ENCODE data around the genes ATG2A and ZNHIT2.

DNA sequence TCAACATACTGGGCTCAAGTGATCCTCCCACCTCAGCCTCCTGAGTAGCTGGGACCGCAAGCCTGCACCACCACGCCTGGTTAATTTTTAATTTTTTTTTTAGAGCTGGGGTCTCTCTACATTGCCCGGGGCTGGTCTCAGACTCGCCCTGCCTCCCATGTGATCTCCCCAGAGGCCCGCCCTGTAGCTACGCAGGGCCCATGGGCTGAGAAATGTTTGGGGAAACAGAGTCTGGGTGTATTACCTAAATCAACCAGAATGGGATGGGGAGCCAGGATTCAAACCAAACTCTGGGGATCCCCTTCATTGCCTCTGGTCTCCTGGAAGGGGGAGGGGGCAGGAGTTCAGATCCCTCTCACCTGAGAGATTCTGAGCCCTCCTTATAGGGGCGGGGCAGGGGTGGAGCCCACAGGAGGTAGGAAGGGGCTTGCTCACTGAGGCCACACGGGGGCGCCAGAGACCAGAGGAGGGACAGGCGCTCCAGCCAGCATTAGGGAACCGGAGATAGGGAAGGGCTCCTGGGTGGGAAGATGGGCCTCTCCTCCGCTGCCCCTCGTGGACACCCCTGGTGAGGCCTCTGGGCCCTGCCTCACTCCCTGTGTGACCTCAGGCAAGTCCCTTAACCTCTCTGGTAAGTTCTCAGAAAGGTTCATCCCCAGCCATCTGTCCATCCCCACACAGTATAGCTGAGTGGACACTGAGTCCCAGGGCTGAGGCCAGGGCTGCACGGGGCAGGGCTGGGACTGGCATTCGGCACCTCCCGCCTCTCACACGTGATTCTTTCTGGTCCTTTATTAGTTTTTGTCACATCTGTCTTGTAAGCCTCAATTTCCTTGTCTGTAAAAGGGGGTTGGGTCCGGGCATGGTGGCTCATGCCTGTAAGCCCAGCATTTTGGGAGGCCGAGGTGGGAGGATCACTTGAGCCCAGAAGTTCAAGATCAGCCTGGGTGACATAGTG is 2.7 kb upstream of the CDC42BPG start:
- PRO-cap: bidirectional peak, plus-strand start at position 501 of the sequence, minus-strand start at position 215 of the sequence
- RRBS: no CpG with 5 or more reads among the region's 19 CpGs

DNA sequence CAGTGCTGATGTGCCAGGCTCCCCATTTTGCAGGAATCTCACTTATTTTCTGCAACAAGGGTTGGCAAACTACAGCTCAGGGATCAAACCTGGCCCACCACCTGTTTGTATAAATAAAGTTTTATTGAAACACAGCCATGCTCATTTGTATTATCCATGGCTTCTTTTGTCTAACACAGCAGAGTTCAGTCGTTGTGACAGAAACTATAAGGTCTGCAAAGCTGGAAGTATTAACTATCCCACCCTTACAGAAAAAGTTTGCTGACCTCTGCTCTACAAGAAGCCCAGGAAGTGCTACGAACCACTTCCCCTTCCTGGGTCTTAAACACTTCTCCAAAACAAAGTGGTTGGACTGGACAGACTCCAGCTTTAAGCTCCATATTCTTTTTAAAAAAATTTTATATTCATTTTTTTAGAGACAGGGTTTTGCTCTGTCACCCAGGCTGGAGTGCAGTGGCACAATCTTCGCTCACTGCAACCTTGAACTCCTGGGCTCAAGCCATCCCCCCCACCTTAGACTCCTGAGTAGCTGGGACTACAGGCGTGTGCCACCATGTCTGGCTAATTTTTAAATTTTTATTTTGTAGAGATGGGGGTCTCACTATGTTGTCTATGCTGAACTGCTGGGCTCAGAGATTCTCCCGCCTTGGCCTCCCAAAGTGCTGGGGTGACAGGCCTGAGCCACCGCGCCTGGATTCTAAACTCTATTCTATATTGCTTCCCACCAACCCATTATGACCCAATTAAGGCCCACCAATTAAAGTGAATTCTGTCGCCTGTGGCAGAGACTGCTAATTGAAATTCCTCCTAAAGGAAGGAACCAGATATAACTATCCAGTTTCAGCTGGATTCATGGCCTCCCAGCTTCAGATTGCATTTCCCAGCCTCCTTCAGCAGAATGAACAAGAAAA is 16.7 kb downstream of the EHD1 start:
- PRO-cap: no peak
- RRBS: no CpG with 5 or more reads among the region's 8 CpGs

- PRO-cap: no peak
- RRBS: 55% methylated on average over 3 of the region's 25 CpGs
These were observed 14.7 kb upstream of the EHD1 start for GRCh38 chr11:64892966-64893738.

- PRO-cap: no peak
- RRBS: no CpG with 5 or more reads among the region's 21 CpGs
These were observed 15.6 kb upstream of the EHD1 start for GRCh38 chr11:64893739-64894709.

GRCh38 chr11:64899913-64900669 is 16.9 kb downstream of the ATG2A start:
- PRO-cap: no peak
- RRBS: no CpG with 5 or more reads among the region's 19 CpGs

DNA sequence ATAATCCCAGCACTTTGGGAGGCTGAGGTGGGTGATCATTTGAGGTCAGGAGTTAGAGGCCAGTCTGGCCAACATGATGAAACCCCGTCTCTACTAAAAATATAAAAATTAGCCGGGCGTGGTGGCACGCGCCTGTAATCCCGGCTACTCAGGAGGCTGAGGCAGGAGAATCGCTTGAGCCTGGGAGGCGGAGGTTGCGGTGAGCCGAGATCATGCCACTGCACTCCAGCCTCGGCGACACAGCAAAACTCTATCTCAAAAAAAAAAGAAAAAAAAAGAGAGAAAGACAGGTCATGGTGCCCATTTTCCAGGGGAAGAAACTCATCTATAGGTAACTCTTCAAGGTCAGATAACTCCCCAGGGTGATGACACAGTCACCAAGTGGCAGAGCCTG is 8.7 kb downstream of the ATG2A start:
- PRO-cap: no peak
- RRBS: no CpG with 5 or more reads among the region's 12 CpGs

DNA sequence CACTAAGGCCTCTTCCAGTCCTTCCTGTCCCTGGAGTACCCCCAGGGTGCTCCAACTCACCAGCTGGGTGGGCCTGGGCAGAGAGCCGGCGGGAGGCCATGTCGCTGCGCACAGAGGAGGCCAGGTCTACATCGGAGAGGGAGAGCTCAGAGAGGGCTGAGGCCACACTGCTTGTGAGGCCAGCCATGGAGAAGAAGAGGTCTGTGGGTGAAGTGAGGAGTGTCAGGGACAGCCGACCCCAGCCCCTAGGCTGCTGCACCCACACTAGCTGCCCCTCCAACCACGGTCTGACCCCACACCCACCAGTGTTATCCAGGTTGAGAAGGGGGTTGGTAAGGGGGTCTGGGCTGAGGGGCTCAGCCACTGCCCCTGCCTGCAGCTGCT is 5.2 kb downstream of the ATG2A start:
- PRO-cap: no peak
- RRBS: no CpG with 5 or more reads among the region's 7 CpGs

GRCh38 chr11:64914262-64914774 is 2.7 kb downstream of the ATG2A start:
- PRO-cap: no peak
- RRBS: no CpG with 5 or more reads among the region's 16 CpGs

- PRO-cap: bidirectional peak, plus-strand start at chr11:64917573, minus-strand start at chr11:64917209
- RRBS: 2% methylated on average over 10 of the region's 58 CpGs
These were observed at the start of gene ATG2A for GRCh38 chr11:64916842-64917790. Gene ATG2A (minus strand): TSS chr11:64917209.

GRCh38 chr11:64970696-64970856 is 1.3 kb downstream of the MAJIN start:
- PRO-cap: no peak
- RRBS: no CpG with 5 or more reads among the region's 2 CpGs

DNA sequence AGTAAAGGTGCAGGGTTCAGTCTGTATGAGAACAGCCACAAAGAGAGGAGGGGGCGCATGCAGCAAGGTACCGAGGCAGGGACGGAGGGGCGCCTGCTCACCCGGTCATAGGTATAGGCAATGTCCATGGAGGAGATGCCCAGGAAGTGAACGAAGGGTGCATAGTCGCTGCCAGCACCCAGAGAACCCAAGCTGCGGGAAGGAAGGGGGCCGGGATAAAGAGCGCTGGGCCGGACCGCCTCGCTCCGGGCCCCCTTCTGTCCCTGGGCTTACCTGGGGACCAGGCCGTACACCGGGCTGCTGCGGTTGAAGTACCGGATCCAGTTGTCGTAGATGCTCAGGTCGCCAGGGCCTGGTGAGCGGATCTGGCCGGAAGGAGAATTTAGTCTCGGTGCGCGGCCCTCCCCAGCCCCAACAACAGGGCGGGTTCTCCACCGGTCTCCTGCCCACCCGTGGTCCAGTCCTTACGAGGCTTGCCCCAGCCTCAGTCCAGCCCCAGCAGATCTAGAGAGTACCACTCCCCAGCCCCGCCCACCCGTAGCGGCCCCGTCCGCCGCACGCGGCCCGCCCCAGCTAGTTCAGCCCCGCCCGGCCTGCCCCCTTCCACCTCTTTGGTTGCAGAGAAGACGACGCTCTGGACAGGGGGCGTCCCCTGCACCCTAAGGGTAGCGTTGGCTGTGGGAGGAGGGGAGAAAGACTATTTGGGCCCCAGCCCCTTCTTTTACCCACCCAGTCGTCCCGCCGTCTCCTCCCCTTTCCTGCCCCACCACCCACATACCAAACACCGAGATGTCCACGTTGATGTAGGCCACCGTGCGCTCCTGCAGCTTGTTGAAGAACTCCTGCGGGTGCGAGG is 6.6 kb downstream of the SAC3D1 start:
- PRO-cap: no peak
- RRBS: 84% methylated on average over 15 of the region's 53 CpGs

- PRO-cap: no peak
- RRBS: no CpG with 5 or more reads among the region's 18 CpGs
These were observed 2.5 kb downstream of the ZNHIT2 start for GRCh38 chr11:65114702-65115649.

GRCh38 chr11:65117274-65118218 is at the start of gene ZNHIT2:
Gene ZNHIT2 (minus strand): TSS chr11:65117701.
- PRO-cap: bidirectional peak, plus-strand start at chr11:65117728, minus-strand start at chr11:65117673
- RRBS: 1% methylated on average over 40 of the region's 89 CpGs

DNA sequence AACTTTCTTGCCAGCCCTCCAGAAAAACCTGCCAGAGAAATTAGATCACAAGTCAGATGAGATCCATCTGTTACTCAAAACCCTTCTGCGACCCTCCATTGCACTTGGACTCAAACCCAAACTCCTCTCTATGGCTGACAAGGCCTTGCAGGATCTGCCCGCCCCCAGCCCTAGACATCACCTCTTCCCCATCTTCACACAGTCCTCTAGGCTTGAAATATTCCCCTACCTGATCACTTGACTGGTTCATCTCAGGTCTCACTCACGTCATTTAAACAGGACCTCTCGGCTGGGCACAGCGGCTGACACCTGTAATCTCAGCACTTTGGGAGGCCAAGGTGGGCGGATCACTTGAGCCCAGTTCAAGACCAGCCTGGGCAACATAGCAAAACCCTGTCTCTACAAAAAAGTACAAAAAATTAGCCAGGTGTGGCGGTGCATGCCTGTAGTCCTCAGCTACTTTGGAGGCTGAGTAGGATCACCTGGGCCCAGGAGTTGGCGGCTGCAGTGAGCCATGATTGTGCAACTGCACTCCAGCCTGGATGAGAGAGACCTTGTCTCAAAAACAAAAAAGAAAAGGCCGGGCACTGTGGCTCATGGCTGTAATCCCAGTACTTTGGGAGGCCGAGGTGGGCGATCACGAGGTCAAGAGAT is 1.4 kb upstream of the ZNHIT2 start:
- PRO-cap: no peak
- RRBS: no CpG with 5 or more reads among the region's 12 CpGs

DNA sequence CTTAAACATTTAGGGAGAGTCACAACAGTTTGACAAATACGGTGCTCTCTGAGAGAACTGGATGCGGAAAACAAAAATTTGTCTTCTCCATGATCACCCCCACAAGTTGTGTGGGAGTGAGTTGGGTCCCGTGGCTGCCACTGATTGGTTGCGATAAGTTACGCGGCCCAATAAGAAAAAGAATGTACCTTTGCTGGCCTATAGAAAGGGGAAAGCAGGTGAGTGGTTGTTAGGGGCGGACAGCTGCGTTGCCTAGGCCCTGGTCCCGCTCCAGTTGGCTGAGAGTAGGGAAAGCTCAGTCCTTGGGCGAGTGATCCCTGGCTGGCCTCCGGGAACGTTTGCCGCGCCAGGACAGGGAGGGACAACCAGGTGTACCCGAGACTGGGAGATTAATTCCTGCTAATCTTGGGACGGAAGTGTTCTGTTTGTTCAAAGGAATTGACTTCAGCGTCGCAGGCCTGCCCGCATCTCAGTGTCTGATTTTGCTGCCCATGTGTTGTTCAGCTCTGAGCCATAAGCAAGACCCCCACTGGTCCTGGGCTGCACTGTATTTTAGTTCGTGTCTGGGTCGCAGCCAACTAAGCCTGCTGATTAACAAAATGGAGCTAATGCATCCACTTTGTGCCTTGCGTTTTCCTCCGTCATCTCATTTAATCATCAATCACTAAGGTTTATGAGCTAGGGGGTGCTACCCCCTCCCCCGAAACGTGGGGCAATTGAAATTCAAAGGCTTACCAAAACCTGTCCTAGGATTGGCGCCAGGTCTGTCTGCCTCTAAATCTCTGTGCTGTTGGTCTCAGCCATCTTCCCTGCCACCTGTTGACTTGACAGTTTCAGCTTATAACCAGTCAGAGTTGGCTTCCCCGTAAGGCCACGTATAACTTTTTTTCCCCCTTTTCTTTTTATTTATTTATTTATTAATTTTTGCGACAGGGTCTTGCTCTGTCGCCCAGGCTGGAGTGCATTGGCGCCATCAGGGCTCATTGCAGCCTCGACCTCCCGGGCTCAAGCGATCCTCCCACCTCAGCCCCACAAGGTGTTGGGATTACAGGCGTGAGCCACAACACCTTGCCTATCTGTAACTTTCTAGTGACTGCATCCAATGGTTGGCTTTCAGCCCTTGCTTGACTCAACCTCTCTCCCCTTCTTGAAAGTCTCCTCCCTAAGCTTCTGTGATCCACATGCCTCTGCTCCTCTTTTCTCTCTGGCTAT is 1.0 kb upstream of the SYVN1 start:
- PRO-cap: bidirectional peak, plus-strand start at position 298 of the sequence, minus-strand start at position 112 of the sequence
- RRBS: no CpG with 5 or more reads among the region's 35 CpGs

- PRO-cap: no peak
- RRBS: no CpG with 5 or more reads among the region's 3 CpGs
These were observed 17.2 kb upstream of the SYVN1 start for GRCh38 chr11:65151493-65151901.

DNA sequence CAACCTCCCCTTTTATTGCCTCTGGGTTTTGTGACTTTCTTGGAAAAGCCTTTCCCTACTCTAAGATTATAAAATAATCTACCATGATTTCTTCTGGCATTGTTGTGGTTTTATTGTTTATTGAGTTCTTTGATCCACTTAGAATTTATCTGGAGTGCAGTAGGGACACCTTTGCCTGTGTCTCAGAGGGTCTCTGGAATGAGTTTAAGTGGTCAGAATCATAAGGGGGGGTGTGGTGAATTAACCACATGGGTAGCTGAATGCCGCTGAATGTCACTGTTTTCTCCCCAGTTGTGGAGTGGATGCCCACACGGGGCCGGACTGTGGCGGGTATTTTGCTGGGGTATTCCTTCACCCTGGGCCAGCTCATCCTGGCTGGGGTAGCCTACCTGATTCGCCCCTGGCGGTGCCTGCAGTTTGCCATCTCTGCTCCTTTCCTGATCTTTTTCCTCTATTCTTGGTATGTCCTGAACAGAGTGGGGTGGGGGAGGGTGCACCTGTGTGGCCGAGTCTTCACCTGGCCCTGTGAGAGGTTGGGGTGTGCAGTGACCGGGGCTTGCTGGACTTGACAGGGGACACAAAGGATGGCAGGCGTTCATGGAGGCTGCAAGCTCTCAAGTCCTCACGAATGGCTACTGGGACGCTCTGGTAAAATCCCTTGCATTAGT is 39.1 kb downstream of the CAPN1 start:
- PRO-cap: no peak
- RRBS: no CpG with 5 or more reads among the region's 11 CpGs

GRCh38 chr11:65279424-65280442 is 18.0 kb downstream of the POLA2 start:
- PRO-cap: no peak
- RRBS: no CpG with 5 or more reads among the region's 8 CpGs

GRCh38 chr11:65329955-65330392 is 3.7 kb upstream of the DPF2 start:
- PRO-cap: no peak
- RRBS: no CpG with 5 or more reads among the region's 13 CpGs

DNA sequence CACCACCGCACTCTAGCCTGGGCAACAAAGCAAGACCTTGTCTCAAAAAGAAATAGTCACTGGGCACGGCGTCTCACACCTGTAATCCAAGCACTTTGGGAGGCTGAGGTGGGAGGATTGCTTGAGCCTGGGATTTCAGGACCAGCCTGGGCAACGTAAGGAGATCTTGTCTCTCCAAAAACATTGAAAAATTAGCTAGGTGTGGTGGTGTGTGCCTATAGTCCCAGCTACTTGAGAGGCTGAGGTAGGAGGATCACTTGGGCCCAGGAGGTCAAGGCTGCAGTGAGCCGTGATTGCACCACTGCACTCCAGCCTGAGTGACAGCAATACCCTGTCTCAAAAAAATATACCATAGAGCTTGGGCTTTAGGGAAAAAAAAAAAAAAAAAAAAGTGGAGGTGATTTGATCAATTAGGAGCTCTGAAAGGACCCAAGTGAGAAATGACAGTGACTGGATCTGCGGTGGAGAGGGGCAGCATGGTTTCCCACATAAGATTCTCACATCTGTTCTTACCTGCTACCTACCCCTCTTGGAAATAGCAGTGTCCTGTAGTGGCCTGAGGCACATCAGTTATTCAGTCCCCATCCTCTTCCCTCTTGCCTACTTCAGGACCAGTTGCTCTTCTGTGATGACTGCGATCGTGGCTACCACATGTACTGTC is 6.2 kb upstream of the TIGD3 start:
- PRO-cap: no peak
- RRBS: no CpG with 5 or more reads among the region's 8 CpGs

Data from MCF 10A (cell line).